Aorta (tissue), 1 donor: Measurements from ENCODE around the gene TUBB2B.

- PRO-cap: no peak
These were observed 67.9 kb downstream of the MYLK4 start for GRCh38 chr6:2682804-2683328.

GRCh38 chr6:2733104-2734036 lies 17.4 kb downstream of the MYLK4 start:
- PRO-cap: no peak

DNA sequence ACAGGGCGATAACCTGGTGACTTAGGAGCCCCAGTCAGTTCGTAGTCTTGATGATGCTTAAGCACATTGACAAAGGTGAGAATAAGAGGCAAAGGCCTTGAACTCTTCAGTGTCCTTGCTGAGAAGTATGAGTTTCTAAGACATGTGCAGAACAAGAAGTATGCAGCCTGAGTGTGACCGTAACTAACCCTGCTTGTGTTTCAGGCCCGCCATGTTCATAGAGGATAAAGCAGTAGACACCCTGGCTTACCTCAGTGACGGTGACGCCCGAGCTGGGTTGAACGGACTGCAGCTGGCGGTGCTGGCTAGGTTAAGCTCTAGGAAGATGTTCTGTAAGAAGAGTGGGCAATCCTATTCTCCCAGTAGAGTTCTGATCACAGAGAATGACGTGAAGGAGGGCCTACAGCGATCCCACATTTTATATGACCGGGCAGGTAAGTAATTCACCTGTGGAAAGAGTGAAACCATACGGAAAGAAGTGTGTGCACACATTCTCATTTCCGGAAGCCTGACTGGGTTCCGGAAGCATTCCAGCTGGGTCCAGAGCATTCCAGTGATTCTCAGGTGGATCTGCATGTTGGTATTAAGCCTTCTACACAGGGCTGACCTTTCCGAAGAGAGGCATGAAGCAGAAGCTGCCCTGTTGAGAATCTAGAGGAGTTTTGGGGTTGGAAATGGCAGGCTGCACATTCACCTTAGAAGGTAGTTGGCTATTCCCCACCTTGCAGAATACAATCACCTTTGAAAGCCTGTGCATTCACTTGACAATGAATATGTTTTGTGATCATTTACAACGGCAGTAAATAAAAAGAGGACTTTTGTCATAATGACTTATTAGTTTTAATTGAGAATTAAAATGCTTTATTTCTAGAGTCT lies 14.1 kb downstream of the WRNIP1 start:
- PRO-cap: no peak

DNA sequence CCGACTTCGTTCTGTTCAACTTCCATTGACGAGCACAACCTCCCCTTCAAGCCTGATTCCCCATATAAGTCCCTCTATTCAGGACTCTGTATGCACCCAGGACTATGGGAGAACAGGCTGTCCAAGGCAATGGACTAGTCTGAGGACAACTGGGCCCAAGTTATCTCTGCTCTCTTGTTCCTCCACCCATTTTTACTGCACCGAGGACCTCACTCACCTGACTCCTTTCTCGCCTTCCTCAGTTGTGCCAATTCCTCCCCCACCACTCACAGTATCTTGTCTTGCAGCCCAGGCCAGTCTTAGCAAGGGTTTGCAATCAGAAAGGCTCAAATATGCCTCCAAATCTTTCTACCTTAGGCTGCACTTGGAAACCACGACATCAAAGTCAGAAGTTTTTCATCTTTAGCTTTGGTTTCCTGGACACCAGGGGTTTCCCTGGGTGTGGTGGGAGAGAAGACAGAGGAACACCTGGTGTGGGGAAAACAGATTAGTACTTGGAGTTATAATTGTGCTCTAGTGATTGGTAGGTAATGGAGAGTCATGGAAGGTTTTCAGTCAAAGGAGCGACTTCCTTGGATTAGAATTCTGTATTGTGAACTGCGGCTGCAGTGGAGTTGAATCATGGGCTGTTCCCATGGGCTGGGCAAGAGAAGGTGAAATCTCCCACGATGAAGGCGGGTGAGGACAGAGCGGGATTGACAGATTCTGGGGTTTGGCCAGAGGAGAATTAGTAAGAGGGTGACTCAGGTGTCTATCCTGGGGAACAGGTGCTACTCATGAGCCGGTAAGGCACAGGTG lies 32.0 kb downstream of the SERPINB1 start:
- PRO-cap: no peak

DNA sequence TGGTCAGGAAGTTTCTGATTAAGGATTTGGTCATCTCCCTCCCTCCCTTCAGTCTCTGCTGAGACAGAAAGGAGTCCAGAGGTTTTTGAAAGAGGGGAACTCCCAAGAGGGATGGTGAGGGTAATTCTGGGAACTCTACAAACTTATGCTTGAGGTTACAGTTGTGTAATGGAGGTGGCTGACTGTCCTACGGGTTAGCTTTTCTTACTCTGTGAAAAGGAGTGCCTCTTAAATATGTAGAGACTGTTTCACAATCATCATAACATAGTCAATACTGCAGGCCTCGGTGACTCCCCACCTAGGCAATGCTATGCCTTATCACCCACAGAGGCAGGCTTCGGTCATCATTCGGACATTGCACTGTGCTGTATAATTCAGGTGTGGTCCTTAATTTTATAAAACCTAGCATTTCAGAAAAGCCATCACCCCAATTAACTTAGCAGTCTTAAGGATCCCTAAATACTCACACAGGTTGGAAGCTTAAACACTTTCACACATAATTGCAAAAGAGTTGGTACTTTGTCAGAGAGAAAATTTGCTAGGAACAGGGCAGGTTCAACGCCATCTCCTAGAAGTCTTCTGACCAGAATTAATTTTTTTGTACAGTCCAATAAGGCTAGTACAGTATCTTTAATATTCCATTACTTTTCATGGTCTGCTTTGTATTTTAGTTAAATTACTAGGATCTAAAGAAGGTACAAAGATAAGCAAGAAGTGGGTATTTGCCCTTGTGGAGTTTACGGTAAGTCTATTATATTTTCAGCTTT lies 31.2 kb downstream of the SERPINB1 start:
- PRO-cap: no peak

GRCh38 chr6:2838502-2838701 lies 3.3 kb downstream of the SERPINB1 start:
- PRO-cap: no peak

DNA sequence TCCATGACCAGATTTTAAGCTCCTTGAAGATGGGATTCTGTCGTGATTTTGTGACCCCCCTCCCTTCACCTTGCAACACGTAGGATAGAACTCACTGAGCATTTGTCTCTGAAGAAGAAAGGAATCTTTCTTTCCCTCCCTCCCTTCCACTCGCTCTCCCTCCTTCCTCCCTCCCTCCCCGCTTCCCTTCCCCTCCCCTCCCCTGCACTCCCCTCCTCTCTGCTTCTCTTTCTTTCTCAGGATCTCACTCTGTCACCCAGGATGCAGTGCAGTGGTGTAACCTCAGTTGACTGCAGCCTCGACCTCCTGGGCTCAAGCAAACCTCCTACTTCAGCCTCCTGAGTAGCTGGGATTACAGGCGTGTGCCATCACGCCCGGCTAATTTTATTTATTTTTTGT lies 23.5 kb upstream of the SERPINB1 start:
- PRO-cap: no peak

GRCh38 chr6:2880169-2880595 lies 22.9 kb downstream of the SERPINB9 start:
- PRO-cap: no peak

DNA sequence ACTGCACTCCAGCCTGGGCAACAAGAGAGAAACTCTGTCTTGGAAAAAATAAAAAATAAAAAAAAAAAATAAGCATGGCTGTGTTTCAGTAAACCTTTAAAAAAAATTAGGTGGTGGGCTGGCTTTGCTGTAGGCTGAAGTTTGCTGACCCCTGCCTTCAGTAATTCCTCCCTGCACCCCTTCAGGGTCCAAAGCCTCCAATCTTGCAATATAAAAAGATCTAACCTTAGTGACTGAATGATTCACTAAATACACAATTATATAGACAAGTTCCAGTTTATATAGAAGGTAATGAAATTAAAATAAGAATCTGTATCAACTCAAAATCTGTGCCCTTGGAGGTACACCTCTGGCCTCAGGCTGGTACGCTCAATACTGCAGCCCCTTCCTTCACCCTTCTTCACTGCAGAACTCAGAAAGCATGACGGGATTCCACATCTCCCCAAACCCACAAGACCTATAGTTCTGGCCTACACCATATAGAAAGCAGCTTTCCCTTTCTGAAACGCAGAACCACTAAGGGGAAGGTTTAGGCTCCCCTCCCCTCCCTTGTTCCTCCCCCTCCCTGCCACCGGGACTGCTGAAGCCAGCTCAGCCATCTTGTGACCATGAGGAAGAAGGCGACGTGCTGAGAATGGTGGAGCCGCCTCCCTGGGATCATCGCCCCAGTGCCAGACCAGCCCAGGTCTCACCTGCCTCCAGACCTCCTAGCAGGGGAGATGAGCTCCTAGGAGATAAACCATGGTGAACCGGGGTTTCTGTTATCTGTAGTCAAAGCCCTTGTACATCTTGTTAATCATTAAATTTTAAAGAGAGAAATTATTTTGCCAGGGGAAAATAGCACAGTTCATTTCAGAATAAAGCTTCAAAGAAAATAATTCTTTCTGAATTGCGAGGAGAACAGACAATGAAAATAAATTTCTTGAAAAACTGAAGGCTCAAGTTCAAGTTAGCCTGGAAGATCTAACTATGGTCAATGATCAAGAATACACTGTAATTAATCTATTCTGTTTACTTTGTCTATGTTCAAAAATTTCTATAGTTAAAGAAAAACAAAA lies 19.7 kb downstream of the SERPINB6 start:
- PRO-cap: no peak

- PRO-cap: no peak
These were observed 7.5 kb downstream of the SERPINB6 start for GRCh38 chr6:2963655-2964428.

GRCh38 chr6:2978042-2978593 lies 6.8 kb upstream of the SERPINB6 start:
- PRO-cap: no peak

DNA sequence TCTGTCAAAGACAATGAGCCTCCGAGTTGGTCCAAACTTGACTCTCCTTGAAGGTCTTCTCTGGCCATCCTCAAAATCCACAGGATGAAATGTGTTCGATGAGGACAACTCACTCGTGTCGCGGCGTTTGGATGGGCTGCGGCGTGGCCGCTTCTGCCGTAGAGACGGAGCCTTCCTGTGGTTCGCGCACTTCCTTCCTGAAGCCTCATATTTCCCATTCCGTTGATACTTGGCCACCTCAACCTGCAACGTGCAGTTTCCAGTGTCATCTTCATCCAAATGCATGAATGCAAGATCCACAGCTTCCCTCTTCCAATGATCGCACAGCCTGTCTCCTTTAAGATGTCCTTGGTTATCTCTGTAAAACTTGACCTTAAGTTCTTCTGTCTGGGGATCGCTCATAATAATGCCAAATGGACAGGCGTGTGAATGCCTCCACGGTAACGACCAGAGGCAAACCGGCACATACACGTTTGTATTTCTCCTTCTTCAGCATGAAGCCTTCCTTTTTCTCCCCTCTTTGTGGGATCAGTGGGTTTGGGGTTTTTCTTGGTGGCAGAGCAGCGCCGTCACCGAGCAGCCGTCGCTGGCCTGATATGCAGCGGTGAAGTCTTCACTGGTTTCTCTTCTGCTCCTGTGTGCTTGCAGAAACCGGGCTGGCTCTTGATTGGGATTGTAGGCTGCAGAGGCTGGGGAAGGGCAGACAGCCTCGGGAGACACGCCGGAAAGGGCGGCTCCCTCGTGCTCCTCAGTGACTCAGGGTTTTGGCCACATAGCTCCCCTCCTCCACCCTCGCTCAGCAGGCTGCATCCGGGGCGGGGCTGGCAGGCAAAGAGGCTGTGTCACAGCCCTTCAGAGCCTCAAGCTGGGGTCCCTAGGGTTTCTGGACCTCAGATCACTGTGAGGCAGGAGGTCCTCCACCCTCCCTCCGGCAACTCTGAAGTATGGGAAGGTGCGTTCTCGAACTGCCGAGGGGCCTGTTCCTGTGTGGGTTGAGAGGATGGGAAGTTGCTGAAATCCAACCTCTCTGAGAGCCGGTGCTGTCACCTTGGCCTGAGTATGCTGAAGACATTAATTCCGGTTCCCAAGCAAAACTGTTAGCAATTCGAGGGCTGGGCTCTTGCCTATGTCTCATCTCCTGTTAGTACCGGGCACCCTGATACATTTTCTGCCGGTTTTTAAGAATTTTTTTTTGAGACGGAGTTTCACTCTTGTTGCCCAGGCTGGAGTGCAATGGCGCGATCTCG lies 24.0 kb downstream of the NQO2 start:
- PRO-cap: bidirectional peak, plus-strand start at position 809 of the sequence, minus-strand start at position 593 of the sequence

DNA sequence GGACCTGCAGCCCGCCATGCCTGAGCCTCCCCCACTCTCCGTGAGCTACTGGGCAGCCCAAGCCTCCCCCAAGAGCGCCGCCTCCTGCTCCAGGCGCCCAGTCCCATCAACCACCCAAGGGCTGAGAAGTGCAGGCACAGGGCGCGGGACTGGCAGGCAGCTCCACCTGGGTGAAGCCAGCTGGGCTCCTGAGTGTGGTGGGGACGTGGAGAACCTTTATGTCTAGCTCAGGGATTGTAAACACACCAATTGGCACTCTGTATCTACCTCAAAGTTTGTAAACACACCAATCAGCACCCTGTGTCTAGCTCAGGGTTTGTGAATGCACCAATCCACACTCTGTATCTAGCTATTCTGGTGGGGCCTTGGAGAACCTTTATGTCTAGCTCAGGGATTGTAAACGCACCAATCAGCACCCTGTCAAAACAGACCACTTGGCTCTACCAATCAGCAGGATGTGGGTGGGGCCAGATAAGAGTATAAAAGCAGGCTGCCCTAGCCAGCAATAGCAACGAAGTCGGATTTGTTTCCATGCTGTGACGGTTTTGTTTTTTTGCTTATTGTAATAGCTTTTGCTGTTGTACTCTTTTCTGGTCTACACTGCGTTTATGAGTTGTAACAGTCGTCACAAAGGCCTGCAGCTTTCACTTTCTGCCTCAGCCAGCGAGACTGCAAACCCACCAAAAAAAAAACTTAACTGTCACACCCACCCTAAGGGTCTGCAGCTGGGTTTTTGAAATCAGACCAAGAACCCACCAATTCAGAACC lies 28.4 kb downstream of the NQO2 start:
- PRO-cap: no peak

DNA sequence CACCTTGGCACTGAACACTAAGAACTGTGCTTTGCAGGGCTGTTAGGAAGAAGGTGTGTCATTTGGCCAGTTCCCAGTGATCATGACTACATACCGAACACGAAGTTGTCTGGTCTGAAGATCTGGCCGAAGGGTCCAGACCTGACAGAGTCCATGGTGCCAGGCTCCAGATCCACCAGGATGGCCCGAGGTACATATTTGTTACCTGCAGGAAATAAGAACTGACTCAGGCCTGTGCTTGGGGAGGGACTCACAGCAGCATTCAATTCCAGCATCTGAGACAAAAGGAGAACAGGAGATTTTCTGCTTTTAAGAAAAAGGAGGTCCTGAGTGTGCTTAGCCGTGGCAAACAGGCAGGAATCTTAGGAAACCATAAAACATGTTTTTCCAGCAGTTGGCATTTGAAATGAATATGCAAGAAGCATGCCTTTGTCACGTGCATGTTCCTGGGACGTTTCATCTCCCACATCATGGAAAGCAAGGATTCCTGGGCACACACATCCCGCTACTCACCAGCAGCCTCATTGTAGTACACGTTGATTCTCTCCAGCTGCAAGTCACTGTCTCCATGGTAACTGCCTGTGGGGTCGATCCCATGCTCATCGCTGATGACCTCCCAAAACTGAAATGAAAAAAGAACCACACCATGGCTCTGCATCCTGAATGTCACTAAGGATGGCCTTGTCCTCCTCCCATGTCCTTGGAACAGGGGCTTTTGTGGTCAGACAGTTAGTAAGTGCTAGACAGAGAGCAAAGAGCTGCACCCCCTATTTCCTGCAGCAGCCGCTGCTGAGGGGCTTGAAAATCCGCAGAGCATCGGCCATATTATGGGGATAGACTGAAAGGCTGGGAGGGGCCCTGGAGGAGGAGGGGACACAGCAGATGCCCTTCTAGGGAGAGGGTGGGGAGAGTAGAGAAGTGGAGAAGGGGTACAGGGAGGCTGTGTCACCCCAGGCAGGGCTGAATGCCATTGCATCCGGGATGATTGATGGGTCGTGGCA lies 1.5 kb downstream of the TUBB2A start:
- PRO-cap: no peak

GRCh38 chr6:3162009-3162473 lies 4.7 kb upstream of the TUBB2A start:
- PRO-cap: no peak

DNA sequence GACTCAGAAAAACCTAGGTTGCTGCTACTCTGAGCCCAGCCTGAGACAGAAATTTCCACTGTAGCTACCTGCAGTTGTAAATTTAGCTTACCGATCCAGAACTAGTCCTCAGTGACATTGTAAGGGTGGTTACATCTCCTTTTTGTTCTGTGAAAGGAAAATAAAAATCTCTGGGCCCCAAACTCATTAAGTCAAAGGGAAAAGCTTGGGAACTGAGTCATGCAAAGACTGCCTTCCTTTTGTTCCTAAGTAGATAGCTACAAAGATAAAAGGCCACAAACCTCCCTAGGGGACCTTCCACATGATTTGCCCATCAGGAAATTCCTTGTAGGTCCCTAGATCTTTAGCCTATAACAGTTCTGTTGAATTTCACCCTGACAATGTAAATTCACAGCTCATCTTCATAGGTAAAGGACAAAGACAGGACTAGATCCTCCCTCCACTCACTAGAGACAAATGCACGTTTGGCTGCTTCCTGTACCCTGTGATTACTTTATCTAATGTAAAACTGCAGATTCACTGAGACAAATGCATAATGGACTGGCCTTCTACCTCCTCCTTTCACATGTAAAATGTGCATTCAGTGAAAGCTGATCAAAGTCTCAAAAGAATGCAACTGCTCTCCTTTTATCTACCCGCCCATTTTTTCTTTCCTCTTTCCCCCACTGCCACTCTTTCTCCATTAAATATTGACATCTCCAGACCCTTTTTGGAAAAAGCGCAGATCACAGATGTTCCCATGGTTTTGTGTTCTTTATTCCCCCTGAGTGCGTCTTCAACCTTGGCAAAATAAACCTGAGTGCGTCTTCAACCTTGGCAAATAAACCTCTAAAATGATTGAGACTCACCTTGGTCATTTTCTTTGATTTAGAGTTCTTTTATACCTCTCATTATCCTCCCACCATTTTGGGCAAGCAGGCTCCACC lies 8.9 kb upstream of the TUBB2A start:
- PRO-cap: no peak

GRCh38 chr6:3227477-3228220 lies at the start of gene TUBB2B:
TSS of gene TUBB2B (minus strand) at chr6:3227653.
- PRO-cap: no peak

DNA sequence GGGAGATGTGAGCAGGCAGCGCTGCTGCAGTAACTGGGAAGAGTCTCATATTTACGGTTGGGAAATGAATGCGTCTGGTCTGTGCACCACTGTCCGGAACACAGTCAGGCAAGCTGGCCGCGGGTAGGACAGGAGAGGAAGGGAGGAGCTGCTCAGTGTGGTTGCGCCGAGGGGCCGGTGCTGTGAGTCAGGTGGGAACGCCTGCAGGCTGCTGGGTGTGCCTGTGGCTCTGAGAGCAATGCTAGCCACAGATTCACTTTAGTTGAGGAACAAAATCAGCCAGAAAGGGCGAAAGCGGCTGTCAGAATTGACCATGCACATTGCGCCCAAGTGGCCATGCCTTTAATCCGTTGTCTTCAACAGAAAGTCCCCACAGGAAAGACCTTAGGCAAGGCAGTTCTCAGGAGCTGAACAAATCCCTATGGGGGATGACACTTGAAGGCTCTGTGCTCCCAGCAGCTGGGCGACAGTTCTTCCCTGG lies 6.2 kb upstream of the PSMG4 start:
- PRO-cap: no peak

DNA sequence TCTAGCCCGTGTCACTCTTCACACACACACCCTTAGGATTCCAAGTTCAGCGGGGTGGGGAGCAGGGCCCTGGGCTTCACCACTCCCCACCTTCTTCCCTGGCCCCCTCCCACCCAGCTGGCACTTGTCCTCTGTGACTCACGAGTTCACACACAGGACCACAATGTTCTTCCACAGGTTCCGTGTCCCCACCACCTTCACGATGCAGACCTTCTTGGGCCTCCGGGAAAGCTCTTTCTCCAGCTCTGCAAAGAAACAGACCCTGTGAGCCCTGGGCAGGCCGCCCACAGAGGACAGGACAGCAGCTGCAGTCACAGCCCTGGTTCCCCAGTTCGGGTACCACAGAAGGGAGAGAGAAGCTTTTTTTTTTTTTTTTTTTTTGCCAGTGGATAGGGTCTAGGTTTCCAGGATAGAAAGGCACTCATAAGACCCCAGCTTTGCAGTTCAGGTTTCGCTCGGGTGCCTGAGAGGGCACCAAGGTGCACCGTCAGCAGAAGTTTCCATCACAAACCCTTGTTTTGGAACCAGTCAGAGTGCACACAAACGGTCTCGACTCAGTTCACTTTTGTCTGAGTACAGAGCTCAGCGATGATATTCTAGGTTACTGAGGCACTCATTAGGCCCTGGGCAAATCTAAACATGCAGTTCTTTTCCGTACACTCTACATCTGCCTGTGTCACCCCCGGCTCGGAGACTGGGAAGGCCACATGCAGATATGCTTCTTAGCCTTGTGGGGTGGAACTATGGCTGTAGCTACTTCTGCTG lies 31.1 kb downstream of the PSMG4 start:
- PRO-cap: no peak

- PRO-cap: no peak
These were observed 92.5 kb downstream of the PSMG4 start for GRCh38 chr6:3350900-3351912.